Mesenchymal stem cell of adipose (primary cell): ENCODE results near the genes TNS2 and PRR13.

- CAGE, long polyA plus RNA, result no peak
These were observed 24.2 kb upstream of the KRT78 start for GRCh38 chr12:52872876-52873435.

- CAGE, long polyA plus RNA, result no peak
These were observed 27.7 kb upstream of the KRT78 start for GRCh38 chr12:52876359-52877000.

DNA sequence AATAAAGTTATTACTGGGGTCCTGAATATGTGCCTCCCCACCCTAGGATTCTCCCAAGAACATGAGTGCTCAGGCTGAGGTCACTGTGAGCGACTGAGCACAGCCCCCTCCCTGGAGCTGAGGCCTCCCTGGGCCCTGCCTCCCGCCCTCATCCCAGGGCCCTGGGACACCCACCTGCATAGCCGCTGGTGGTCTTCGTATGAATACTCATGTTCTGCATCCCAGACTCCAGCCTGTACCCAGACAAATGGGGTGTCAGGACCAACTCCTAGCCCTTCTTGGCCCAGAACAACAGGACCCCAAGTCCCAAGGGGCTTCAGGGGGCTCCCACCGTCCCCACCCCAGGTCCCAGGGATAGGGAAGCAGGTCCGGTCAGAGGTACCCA is 6.6 kb downstream of the KRT8 start:
- CAGE, long polyA plus RNA, result no peak

DNA sequence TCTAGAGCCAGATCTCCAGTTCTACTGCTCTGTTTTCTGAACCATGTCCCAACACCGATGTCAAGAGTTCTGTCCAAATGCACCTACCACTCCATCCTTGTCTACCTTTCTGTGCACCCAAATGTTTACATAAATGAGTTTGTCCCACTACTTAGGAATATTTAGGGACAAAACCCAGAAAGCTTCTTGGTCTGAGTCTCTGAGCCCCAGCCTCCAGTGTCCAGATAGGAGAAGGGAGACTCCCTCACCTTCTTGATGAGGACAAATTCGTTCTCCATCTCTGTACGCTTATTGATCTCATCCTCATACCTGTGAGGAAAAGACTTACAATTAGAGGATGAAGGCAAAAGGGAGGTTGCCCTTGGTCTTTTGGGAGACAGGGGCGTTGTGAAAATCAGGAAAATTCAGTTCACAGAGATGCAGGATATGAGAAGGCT is 3.9 kb downstream of the KRT8 start:
- CAGE, long polyA plus RNA, result no peak

DNA sequence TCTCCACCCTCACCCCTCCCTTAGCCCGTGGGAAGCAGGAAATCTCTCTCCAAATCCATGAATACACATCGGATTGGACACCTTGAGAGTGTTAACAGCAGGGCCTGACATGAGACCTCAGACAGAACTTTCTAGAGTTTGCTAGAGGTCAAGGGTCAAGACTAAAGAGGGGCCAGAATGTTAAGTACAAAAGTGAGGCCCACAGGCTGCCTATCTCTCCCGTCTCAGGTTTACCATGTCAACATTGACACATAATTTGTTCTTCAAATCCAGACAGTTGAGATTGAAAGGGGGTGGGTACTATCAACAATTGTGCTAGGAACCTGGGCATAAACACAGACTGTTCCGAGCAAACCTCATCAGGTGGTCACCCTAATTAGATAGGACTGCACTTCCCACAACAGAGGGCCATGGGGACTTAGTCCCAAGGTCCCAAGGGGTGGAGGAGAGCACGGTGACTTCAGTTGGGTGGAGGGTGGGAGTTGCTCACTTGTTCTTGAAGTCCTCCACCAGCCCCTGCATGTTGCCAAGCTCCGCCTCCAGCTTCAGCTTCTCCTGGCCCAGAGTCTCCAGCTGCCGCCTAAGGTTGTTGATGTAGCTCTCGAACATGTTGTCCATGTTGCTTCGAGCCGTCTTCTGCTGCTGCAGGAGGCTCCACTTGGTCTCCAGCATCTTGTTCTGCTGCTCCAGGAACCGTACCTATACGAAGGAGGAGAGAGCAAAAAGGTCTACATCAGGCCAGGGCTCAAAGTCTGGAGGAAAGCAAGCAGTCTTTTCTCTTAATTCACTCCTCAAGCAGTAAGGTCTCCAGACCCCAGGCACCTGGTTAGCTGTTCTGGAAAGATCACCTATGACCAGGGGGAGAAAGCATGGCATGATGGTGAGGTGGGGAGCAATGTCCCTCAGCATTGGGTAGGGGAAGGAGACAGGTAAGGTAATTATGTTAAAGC is 3.2 kb downstream of the KRT8 start:
- CAGE, long polyA plus RNA, result no peak

- CAGE, long polyA plus RNA, result no peak
These were observed 21.3 kb downstream of the KRT18 start for GRCh38 chr12:52970115-52970702.

- CAGE, long polyA plus RNA, result no peak
These were observed 2.4 kb upstream of the TNS2 start for GRCh38 chr12:53047534-53047773.

DNA sequence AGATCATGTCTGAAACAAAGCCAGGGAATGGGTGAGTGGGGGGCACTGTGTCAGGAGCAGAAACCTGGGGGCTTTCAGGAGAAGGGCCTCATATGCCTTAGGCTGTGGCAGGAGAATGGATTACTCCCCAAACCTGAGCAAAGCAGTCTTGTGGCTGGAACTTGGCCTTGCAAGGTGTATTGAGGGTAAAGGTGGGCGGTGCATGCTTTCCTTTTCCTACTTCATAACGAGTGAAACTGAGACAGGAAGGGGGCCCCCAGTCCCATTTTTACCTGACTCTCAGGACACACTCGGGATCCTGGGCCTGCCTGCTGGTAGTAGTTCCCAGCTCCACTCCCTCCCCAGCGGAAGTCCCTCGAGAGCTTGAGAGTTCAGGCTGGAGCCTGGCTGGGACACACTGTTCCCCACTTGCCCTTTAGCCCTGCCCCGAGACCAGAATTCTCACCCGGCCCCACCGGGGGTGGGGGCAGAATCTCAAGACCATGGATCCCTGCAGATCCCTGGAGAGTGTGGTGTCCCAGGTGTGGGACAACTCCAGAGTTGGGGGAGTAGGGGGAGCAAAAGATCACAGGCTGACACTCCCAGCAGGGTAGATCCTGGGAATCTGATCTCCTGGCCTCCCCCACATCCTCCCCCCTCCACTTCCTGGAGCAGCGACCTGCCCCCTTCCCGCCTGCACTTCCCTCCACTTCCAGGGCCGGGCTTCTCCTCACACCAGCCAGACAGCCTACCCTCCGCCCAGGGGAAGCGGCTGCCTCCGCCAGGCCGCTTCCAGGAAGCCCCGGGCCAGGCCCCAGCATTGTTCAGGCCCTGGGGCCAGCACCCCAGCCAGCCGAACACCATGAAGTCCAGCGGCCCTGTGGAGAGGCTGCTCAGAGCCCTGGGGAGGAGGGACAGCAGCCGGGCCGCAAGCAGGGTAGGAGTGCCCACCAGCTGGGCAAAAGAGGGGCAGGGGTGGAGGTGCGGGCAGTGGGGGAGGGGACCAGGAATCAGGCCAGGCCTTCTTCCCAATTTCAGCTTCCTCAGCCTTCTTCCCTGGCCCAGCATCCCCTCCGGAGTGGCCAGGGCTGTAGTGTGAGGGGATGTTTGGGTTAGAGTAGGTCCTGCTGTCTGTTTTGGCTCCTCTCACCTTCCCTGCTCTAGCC is at the start of gene TNS2:
TSS of gene TNS2 (plus strand) at position 721 of the 1,145 bp plus-strand sequence.
- CAGE, long polyA plus RNA, result no peak

DNA sequence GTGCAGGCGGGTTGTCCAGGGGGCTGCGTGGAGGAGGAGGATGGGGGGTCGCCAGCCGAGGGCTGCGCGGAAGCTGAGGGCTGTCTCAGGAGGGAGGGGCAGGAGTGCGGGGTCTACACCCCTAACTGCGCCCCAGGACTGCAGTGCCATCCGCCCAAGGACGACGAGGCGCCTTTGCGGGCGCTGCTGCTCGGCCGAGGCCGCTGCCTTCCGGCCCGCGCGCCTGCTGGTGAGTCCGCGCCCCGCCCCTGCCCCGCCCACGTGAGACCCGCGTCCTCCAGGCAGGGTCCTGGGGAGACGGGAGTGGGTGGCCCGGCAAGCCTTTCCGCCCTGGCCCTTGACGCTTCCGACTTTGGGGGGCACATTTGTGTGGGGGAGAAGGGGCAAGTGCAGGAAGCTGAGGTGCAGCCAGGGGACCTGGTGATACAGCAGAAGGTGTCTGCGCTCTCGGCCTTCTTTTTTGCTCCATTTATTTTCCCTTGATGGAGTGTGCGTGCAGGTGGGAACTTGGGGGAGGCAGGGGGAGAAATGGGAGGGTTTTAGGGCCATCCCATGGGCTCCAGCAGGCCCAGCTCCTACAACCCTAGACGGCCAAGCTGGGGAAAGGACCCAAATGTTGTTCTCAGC is 469 bp downstream of the IGFBP6 start:
- CAGE, long polyA plus RNA, result no peak

GRCh38 chr12:53171167-53172334 is 9.0 kb upstream of the ZNF740 start:
- CAGE, long polyA plus RNA, result no peak

DNA sequence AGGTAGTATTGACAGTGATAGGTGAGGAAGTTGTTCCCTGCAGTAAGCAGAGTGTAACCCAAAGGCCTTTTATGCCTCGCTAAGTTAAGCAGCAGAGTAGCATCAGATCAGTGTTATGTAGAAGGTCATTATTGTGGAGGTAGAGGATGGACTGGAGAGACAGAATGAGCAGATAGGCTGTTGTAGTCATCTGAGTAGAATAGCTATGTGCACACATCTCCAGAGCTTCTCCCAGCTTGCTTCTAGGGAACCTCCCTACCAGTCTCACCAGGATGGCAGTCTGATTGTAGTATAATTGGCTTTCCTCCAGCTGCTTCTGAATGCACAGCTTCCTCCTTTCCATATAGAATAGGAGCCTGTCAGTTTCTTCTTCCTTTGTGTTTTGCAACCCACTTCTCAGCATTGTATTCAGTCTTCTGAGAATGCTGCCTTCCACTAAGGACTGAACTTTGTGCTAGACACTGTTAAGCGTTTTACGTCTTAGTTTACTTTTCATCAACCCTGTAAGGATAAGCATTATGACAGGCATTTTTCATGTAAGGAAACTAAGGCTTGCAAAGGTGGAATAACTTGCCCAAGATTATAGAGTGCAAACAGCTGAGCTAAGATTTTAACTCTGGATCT is 2.1 kb upstream of the CSAD start:
- CAGE, long polyA plus RNA, result no peak

DNA sequence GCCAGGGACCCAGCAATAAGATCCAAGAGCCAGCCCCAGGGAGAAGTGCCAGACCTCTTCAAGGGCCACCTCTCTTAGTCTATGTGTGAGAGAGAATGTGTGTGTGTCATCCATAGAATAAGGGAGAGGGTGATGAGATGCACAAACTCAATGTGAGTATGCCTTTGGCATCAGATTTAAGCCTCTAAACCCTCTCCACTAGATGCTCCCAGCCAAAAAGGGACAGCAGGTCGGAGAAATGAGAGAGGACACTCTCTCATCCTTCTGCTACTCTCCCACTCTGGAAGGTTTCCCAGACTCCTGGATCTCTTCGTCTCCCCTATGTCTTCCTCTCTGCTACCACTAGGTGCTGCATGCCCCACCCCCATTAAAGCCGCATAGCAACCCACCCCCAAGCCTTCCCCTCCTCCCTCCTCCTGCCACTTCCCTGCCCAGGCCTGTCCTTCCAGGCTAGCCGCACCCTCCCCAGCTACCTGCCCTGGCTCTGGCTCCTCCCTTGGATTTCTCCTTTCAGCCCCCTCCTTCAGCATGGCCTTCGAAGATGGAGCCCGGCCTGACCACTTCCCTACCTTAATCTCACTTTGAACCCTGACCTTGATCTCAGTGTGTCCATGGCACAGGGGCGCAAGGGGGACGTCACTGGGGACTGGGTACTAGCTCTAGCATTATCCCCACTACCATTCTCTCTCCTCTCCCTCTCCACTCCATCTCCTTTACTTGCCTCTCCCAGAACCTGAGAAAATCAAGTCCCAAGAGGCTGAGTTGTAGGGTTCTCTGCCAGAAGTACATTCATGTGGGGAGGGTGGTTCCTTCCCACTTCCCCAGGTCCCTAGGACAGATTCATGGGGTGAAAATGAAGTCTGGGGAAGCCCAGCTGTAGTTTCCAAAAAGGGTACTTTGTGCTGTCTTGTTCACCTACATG is 7.4 kb downstream of the RARG start:
- CAGE, long polyA plus RNA, result no peak

- CAGE, long polyA plus RNA, result no peak
These were observed 810 bp downstream of the MYG1 start for GRCh38 chr12:53300285-53300725.

- CAGE, long polyA plus RNA, result no peak
These were observed 16.8 kb upstream of the SP7 start for GRCh38 chr12:53353065-53353333.

- CAGE, long polyA plus RNA, result no peak
These were observed at the start of gene PRR13 for GRCh38 chr12:53441130-53441820. TSS of gene PRR13 (plus strand) at chr12:53441734.

- CAGE, long polyA plus RNA, result no peak
These were observed 3.9 kb downstream of the PCBP2 start for GRCh38 chr12:53455748-53456278.

DNA sequence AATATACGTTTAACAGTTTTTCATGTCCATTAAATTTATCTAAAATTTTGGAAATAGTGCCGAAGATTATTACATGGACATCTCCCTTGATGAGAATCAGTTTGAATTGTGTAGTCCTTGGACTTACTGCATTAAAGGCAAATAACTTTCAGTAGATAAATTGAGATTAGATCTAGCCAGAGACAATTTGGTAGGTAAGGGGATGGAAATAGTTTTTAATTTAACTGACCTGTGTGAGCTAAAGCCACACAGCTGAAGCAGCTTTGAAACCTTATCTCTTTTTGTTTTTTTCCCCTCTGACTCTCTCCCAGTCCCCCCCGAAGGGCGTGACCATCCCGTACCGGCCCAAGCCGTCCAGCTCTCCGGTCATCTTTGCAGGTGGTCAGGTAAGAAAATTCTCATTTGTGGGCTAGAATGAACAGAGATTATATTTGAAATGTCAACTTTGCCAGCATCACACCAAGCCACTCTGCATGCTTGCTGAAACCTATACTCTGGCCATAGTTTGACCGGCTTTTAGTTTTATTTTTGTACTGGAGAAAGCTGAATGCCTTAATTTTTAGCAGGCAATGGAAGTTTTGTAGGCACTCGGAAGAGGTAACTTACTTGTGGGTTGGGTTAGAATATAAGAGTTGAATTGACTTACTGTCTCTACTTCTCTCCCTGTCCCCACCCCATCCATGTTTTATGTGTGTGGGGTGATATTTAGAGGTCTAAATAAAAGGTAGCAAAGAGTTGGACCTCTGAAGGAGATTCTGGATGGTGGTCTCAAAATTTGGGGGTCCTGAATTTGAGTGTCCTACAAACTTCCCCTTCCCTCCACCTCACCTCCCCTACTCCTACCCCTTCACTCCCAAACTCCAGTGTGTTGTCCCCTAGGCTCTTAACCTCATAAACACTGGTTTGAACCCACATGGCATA is 10.5 kb downstream of the PCBP2 start:
- CAGE, long polyA plus RNA, result no peak

DNA sequence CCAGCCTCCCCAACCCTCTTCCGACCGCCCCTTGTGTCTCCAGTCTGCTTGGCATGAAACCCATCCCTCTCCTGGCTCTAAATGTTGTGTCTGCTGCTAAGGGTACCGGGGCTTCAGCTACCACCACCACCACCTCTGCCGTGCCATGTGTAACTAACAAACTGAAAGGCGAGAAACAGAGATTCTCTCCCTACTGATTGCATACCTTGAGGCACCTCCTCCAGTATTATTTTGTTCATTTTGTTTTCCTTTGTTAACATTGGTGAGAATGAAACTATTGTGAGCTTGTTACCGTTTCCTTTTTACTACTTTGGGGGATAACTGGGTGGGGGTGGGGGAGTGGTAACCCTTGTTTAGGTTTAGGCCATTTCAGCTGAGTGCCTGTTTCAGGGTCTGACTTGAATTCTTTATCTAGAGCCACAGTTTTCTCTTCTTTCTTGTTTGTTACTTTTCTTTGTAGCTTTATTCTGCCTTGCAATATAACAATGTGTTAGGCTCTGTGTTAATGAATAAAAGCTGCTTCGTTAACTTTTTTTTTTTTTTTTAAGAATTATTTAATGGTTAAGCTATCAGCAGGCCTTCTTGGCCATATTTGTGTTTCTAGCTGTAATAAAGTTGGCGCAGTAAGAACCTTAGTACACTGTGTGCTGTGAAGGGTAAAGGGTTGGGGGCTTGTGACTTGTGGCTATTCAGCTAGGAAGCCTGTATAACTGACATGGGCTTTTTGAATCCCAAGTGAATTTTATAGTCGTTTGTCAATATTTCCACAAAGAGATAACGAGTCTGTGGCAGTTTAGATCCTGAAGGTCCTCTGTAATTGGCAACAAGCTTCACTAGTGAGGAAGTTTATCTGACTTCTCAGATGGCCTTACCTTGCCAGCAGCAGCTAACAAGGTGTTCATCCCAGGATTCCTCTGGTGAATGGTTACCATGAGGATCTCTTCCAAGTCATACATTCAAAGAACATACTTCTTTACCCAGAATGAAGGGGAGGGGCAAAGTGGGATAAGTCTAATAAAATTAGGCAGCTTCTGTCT is 23.4 kb downstream of the PCBP2 start:
- CAGE, long polyA plus RNA, result no peak

DNA sequence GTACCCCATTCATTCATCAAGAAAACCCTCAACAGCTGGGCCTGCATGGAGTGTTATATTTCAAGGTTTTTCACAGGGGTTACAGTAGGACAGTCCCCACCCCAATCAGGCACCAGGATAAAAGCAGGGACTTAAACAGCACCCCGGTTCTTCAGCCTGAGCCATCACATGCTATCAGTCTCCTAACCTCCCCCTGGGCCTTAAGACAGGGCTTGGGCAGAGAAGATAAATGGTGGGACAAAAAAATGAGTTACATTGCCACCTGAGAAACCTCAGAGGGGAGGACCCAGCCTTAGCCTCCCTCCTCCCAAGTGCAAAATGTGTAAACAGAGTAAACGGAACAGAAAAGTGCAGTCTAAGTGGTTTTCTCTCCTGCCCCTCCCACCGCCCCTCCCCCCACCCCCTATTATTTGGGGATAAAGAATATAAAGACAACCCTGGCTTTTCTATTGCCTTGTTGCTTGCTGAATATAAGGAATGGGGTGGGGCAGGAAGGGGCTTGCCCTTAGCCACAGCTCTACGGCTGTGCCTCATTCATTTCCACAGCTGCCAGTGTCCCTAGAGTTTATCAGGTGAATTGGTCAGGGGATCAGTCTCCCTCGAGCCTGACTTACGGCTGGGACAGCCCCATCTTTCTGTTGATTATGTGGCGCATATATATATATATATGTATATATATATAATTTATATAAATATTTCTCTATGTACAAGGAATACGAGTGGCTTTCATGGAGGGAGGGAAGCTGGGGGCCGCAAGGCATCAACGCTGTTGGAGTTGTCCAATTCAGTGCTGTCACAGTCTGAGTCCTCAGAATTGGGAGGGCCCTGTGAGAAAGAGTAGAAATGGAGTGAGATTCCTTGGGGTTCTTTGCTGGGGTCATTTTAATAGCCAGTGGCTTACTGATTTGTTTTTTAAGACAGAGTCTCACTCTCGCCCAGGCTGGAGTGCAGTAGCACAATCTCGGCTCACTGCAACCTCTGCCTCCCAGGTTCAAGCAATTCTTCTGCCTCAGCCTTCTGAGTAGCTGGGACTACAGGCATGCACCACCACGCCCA is 18.5 kb downstream of the MAP3K12 start:
- CAGE, long polyA plus RNA, result no peak

DNA sequence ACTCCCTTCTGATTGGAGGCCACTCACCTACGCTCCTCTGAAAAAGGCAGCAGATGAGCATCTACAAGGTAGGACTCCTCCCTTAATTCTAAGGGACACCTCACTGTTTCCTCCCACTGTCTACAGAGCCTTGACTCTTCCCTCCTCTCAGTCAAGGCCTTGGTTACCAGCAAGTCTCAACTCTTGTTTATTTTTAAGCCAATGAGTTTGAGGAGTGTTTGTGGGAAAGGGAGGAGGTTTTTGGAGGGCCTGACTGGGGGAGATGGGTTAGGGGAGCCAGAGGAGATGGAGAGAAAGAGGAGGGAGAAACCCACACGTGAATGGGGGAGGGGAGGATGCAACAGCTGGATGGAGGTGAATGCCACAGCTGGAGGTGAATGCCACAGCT is 841 bp downstream of the MAP3K12 start:
- CAGE, long polyA plus RNA, result no peak